Non-pigmented ciliary epithelial cell (primary cell): ENCODE results near the genes TMA16, TRIM75 and TLL1.

- RRBS, result no CpG with 5 or more reads among the region's 5 CpGs
Measured at GRCh38 chr4:158807614-158808182, 38.9 kb downstream of the FNIP2 start.

DNA sequence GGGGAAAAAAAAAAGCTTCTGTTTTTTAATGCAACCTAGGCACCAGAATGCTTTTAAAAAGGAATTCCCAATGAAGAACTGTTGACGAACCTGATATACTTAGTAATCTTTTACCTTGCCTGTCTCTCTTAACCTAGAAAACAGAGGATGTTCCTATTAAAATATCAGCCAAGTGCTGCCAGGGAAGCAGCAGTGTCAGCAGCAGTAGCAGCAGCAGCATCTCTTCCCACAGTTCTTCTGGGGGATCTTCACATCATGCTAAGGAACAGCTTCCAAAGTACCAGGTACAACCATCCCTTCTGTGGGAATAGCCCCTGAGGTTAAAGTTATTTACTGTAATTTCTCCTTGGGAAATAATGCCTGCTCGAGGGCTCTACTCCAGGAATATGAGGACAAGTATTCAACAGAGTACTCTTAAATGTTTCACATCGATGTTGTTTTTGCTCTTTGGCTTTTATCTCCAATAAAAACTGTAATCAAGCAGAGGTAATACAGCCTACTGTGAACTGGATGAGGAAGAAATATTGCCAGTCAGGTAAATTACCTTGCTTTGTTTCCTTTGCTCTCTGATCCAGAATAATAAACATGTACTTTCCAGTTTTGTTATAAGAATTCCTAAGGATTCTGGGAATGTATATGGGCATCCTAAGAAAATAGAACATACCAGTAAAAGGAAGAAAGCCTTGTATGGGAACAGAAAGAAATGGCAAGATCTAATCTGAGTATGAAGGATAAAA, 60.3 kb downstream of the FNIP2 start:
- RRBS, result no CpG with 5 or more reads among the region's 3 CpGs

- RRBS, result no CpG with 5 or more reads among the region's 2 CpGs
Measured at GRCh38 chr4:159262834-159263264, 160.0 kb downstream of the RAPGEF2 start.

DNA sequence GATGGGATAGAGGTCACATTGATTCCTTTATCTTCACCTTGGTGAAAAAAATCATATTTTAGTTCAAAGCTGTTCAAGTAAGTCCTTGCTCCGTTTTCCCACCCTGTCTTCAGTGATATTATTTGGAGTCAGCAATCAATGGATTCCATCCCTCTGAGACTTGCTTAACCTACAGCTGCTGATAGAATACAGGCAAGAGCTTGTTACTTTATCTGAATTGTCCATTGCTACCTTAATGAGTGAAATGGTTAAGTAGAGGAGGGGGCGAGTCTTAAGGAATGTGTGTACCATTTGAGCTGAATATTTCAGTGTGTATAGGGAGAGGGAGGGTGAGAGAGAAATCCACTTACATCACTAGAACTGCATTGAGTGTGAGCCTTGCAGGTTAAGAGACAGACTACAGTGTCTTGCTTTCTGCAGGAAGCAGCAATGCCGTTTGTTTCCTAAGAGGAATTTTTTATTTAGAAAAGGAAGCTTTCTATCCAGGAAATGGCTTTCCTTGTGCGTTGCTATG, 163.9 kb downstream of the RAPGEF2 start:
- RRBS, result no CpG with 5 or more reads among the region's 4 CpGs

- RRBS, result no CpG with 5 or more reads among the region's 5 CpGs
Measured at GRCh38 chr4:159267281-159268109, 164.6 kb downstream of the RAPGEF2 start.

DNA sequence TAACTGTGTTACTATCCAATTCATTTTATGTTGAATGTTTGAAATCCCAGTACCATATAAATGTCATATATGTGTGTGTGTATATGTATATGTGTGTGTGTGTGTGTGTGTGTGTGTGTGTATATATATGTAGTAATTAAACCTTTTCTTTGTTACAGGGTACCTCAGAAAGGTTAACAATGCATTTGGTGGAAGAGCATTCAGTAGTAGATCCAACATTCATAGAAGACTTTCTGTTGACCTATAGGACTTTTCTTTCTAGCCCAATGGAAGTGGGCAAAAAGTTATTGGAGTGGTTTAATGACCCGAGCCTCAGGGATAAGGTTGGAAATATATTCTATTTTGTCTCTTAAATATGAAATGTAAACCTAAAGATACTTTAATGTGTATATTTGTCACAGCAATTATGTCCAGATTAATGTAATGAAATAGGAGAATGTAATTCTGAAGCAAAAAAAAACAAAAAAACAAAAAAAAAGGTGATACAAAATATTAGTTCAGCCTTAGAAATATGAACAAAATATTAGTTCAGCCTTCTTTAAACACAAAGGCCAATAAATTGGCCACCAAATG, 227.4 kb downstream of the RAPGEF2 start:
- RRBS, result no CpG with 5 or more reads among the region's 1 CpG

DNA sequence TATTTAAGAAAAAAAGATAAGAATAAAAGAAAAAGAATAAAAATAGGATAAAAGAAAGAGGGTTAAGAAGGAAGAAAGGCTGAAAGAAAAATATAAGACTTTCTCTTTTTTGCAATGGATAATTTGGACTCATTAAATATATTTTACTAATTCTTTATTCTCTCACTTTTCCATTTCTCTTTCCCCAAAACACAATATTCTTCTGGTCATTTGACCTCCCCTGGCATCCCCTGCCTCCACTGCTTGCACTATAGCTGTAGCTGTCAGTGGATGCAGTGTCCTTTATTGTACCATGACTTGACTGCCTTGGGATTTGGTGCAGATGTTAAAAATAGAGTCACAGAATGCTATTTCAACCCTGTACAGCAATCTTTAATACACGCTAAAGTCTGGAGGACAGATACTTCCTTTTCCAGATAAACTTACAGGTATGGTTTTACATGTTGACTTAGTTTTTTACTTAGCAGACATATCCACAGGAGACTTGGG, 461.6 kb downstream of the NAF1 start:
- RRBS, result no CpG with 5 or more reads among the region's 1 CpG

- RRBS, result no CpG with 5 or more reads among the region's 23 CpGs
Measured at GRCh38 chr4:163189971-163190403, 23.3 kb upstream of the NAF1 start.

GRCh38 chr4:163343074-163343468, 621 bp upstream of the NPY5R start:
- RRBS, result no CpG with 5 or more reads among the region's 7 CpGs

DNA sequence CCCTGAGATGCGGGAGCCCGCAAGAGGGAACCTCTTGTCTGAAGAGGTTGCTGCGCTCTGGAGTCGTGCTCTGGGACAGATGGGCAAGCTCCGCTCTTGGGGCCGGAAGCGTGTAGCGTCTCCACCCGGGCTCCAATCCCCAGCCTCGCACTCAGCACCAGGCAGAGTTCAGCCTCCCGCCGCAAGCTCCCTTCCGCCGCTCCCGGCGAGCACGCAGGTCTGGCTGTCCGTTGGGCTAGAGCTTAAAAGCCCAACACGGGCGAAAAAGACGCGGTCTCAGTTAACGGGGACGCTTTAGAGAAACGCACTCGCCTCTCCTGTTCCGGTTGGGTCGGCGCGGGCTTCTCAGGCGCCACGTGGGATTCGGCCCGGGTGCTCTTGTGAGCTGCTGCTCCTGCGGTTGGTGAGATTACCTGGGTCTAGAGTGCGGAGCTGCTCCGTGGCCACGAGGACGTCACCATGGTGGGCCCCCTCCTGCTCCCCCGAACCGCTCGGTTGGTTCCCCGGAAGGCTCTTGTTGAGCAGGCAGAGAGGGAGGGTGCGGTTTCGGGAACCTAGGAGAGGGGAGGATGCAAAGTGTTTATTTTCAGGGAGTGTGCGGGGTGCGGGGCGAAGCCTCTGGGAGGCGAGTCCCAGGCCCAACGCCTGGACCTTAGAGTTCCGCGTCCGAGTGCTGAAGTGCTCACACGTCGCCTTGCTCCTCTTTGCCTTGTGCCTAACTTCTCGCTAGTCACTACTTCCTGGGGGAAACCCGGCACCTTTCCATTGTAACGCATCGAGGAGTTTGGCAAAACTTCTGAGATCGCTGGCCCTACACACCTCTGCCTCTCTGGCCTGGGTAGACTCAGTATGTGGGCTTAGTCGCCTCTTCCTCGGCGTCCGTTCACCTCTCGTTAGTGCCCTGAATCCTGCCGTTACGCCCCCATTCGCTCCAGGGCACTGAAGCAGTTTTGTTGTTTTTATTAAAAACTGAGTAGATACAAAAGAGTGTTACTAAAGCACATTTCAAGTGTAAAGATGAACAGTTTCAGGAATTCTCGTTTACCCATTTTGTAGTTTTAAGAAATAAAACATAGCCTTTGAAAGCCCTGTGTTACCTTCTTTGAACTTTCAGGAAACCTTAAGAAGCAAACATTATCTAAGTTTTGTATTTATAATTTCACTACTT, at the start of gene TMA16:
TSS of gene TMA16 (plus strand) at position 348 of the 1,168 bp plus-strand sequence.
- RRBS, result 1% methylated on average over 15 of the region's 69 CpGs

DNA sequence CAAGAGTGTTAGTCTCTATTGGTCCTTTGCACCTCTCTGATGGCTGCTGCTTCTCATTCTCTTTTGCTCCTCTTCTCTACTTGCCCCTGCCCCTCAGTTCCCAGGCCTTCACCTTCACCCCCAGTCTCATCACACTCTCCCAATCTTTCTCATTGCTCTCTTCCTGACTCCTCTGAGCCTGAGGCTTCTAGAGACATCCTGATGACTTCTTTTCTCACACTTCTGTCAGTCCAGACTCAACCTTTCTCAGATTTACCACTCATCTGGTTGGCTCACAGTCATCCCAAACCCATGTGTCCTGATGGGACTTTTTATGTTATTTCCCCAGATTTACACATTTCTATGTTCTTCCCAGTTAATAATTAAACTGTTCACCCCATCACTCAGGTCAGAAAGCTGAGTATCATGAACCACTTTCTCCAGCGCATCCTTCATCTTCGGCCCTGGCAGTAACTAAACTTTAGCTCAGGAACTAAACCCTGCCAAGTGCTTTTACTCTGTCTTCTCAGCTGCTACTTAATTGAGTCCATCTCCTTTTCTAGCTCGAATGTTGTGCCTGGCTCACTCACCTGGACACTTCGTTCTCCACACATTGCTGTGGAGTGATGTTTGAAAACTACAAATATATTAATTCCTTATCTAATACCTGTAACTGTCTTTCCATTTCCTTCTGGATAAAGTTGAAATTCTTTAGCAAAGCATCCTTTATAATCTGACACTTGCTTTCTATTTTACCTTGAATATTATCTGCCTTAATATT, 68.1 kb downstream of the TMA16 start:
- RRBS, result no CpG with 5 or more reads among the region's 4 CpGs

- RRBS, result no CpG with 5 or more reads among the region's 3 CpGs
Measured at GRCh38 chr4:164136003-164136584, 247.7 kb downstream of the MARCHF1 start.

DNA sequence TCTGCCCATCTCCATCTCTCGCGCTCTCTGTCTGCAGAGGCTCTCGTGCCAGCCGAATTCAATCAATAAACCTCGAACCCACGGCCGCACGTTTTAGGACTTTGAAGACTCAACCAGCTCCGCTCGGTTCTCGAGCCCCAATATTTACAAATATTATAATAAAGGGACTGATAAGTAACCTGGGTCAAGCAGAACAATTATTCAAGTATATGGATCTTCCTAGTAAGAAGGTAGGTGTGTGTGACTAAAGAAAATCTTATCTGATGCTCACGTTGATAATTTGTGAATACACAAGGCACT, 186.2 kb downstream of the MARCHF1 start:
- RRBS, result no CpG with 5 or more reads among the region's 12 CpGs

- RRBS, result no CpG with 5 or more reads among the region's 7 CpGs
Measured at GRCh38 chr4:165053615-165054108, at the start of gene TRIM75. TSS of gene TRIM75 (plus strand) at chr4:165053866.

DNA sequence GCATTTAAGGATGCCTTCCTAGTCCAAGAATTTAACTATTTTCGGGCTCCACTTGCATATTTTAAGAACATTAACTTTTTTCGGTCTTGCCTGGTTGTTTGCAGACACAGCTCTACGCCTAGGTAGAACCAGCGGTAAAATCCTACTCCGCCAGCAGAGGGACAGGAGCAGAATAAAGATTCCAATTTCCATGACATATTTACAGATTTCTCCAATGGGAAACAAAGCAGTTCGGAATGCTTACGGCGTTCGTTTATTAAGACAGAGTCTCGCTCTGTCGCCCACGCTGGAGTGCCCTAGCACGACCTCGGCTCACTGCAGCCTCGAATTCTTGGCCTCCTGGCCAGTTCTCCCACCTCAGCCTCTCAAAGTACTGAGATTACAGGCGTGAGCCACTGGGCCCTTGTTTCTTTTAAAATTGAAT, 432 bp upstream of the TMEM192 start:
- RRBS, result no CpG with 5 or more reads among the region's 16 CpGs

DNA sequence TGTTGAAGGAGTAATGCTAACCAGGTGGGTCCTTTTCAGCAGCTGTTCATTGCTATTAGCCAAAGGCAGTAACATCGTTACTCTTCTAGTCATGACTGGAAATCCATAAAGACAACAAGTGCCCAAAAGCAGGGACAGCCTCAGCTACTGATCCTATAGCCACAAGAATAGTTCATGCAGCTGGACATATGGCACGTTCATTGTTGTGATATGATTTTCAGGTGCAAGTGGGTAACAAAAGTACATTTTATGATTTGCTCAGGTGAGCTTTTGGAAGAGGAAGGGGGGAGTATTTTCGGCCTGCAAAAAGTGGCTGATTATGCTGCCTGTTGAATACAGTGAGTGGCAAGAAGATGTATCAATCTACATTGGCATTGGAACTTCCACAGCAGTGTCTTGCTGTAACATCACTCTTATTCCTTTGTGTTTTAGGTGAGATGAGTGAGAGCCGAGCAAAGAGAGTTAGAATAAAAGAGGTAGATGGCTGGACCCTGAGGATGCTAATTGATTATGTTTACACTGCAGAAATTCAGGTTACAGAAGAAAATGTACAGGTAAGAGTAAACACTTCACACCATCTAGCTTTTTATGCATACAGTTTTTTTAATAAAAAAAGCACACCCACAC, 31.1 kb downstream of the KLHL2 start:
- RRBS, result no CpG with 5 or more reads among the region's 4 CpGs

DNA sequence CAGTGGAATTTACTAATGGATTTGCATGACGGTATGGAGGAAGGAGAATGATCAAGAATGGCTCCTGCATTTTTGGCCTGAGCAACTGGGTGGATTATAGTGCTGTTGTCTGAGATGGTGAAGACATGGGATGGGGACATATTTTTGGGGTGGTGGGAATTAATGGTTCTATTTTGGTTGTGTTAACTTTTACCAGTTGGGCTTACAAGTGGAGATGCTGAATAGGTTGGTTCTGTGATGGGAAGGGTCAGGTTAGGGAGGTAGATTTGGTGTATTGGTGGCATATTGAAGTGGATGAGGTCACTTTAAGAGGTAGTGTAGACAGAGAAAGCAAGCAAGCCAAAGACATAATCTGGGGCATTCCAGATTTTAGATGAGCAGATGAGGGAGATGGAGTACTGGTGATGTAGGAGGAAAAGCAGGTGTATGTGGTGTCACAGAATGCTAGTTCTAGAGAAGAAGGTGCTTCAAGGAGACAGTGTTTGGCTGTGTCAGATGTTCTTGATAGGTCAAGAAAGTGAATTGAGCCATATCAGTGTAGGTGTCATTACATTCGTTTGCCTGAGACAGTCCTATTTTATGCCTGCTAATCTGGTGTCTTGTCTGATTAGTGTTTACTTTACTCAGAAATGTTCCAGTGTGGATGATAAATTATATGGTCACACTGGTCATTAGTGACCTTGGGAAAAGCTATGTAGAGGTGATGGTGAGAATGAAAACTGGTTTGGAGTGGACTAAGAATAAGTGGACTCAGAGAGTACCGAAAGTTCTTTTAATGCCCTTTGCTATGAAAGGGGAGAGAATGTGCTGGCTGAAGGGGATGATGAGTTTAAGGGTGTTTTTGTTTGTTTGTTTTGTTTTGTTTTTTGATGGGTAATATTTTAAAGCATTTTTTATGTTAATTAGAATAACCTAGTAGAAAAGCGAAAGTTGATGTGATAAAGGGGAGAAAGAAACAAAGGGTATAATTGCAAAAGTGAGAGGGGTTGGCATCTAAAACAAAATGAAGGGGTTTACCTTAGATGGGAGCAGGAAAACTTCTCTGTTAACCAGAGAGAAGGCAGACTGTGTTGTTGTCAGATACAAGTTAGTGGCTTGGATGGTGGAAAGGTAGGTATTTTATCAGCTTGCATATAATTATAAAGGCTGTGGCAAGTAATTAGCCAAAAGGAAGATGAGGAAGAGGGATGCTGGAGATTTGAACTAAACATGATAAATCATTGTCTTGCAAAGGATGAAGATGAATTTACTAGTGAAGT, 32.5 kb downstream of the GK3 start:
- RRBS, result no CpG with 5 or more reads among the region's 4 CpGs

GRCh38 chr4:165873012-165874042, at the start of gene TLL1:
TSS of gene TLL1 (plus strand) at chr4:165873237.
- RRBS, result 1% methylated on average over 8 of the region's 74 CpGs

GRCh38 chr4:168498152-168498694, 1.4 kb downstream of the PALLD start:
- RRBS, result no CpG with 5 or more reads among the region's 2 CpGs

- RRBS, result no CpG with 5 or more reads among the region's 9 CpGs
Measured at GRCh38 chr4:168503827-168504362, 7.0 kb downstream of the PALLD start.